Heart (tissue), 3 donors: ENCODE measurements around the gene CSF2.

DNA sequence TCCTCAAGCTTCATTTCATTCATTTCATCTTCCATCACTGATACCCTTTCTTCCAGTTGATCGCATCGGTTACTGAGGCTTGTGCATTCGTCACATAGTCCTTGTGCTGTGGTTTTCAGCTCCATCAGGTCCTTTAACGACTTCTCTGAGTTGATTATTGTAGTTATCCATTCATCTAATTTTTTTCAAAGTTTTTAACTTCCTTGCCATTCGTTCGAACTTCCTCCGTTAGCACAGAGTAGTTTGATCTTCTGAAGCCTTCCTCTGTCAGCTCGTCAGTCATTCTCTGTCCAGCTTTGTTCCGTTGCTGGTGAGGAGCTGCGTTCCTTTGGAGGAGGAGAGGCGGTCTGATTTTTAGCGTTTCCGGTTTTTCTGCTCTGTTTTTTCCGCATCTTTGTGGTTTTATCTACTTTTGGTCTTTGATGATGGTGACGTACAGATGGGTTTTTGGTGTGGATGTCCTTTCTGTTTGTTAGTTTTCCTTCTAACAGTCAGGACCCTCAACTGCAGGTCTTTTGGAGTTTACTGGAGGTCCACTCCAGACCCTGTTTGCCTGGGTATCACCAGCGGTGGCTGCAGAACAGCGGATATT is 72.9 kb downstream of the CDC42SE2 start:
- RAMPAGE, long total RNA, 2 experiments, result no peak in any of the 2 experiments

DNA sequence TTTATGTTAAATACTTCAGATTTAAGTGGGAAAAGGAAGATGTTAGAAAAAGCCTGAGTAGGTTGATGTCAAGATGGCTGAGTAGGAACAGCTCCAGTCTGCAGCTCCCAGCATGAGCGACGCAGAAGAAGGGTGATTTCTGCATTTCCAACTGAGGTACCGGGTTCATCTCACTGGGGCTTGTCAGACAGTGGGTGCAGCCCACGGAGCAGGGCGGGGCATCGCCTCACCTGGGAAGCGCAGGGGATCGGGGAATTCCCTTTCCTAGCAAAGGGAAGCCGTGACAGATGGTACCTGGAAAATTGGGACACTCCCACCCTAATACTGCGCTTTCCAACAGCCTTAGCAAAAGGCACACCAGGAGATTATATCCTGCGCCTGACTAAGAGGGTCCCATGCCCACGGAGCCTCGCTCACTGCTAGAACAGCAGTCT is 80.1 kb downstream of the CDC42SE2 start:
- RAMPAGE, long total RNA, 2 experiments, result no peak in any of the 2 experiments

DNA sequence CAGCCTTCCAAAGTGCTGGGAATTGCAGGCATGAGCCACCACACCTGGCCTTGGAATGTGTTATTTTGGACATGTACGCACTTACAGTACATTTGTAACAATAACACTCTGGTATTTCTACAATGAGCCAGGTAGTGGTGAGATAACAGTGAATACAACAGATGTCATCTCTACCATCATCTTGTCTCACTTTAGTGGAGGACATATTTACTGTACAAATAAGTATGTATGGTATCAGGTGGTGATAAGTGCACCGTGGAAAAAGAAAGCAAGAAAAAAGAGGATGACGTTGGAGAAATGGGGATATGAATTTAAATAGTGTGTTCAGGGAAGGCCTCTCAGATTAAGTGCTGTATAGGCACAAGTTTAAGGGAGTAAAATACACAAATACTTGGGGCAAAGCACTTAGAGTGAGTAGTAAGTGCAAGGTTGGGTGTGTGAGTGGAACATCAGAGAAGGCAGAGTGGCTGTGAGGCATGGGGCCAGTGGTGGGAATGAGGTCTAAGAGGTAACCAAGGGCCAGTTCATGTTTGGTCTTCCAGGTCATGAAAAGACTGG is 100.2 kb downstream of the CDC42SE2 start:
- RAMPAGE, long total RNA, 2 experiments, result no peak in any of the 2 experiments

DNA sequence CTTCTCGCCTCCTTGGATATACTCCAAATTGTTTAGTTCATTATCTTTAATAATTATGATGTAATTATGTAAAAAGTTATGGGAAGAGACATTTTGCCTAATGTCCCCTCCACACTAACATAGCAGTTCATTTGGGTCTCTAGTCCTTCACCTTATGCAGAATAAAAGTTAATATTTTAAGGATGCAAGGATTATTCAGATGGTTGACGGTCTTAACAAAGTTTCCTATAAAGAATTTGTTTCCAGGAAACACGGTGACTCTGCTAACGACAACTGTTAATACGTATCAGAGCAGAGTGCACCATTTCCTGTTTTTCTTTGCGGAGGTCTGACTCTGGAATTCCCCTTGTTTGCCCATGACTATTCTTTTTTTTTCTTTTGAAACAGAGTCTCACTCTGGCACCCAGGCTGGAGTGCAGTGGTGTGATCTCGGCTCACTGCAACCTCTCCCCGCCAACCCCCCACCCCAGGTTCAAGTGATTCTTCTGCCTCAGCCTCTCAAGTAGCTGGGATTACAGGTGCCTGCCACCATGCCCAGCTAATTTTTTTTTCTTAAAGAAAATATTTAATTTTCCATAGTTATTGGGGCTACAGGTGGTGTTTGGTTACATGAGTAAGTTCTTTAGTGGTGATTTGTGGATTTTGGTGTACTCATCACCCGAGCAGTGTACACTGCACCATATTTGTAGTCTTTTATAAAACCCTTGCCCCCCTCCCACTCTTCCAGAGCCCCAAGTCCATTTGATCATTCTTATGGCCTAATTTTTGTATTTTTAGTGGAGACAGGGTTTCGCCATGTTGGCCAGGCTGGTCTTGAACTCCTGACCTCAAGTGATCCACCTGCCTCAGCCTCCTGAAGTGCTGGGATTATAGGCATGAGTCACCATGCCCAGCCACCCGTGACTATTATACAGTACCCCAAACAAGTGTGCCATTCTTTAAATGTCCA is 116.0 kb downstream of the CDC42SE2 start:
- RAMPAGE, long total RNA, 2 experiments, result no peak in any of the 2 experiments

GRCh38 chr5:131417317-131417900 is 153.6 kb downstream of the CDC42SE2 start:
- RAMPAGE, long total RNA, 2 experiments, result no peak in any of the 2 experiments

GRCh38 chr5:131786549-131786924 is 10.3 kb downstream of the FNIP1 start:
- RAMPAGE, long total RNA, 2 experiments, result no peak in any of the 2 experiments

- RAMPAGE, long total RNA, 2 experiments, result no peak in any of the 2 experiments
These were observed at the start of gene CSF2 for GRCh38 chr5:132073497-132073911. TSS of gene CSF2 (plus strand) at chr5:132073789.

DNA sequence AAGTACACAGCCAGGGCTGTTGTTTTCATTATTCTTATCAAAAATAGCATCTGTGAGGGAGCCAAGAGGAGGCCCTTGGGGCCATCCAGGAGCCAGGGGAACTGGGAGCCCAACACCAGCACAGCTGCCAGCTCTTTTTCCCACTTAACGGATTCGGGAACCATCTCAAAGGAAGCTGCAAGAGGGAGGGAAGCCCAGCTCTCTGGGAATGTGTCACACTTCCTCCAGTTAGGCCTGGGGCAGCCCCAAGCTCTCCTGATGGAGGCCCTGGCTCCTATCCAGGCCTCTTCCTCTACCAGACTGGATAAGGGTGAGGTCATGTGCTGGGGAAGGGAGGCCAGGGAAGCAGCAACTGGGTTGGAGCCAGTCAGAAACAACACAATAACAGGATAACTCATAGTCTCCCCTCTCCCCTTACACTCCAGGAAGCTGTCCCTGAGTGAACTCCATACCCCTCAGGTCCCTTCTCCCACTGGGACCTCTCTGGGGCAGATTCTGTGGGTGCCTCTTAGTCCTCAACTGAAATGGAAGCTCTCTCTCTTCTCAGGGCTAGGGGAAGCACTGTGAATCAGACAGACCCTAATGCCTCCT is 12.8 kb downstream of the CSF2 start:
- RAMPAGE, long total RNA, 2 experiments, result no peak in any of the 2 experiments

- RAMPAGE, long total RNA, 2 experiments, result no peak in any of the 2 experiments
These were observed 1.0 kb upstream of the P4HA2 start for GRCh38 chr5:132228494-132229212.

DNA sequence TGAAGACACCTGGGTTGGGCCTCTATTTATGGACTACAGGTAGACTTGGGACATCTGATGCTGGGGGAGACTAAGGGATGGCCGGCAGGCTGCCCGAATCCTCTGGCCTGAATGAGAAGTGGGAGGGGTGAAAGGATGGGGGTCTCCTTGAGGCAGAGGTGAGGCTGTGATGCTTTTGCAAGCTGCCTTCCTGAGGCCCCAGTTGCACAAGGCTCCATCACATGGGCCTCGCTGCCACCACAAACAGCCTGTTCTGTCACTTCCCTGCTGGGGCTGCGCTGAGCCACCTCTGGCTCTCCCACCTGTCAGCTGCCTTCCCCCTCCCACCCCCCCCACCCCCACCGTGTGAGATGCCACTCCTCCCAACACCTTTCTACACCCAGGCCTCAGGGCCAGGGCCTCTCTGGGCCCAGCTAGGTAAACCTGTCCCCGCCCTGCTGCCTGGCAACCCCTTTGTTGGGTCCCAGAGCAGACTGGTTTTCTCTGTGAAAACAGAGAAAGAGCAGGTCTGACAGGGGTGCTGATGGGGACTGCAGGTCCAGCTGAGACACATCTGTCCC is 4.5 kb upstream of the PDLIM4 start:
- RAMPAGE, long total RNA, 2 experiments, result no peak in any of the 2 experiments

- RAMPAGE, long total RNA, 2 experiments, result no peak in any of the 2 experiments
These were observed 1.8 kb downstream of the SLC22A4 start for GRCh38 chr5:132295719-132296619.

DNA sequence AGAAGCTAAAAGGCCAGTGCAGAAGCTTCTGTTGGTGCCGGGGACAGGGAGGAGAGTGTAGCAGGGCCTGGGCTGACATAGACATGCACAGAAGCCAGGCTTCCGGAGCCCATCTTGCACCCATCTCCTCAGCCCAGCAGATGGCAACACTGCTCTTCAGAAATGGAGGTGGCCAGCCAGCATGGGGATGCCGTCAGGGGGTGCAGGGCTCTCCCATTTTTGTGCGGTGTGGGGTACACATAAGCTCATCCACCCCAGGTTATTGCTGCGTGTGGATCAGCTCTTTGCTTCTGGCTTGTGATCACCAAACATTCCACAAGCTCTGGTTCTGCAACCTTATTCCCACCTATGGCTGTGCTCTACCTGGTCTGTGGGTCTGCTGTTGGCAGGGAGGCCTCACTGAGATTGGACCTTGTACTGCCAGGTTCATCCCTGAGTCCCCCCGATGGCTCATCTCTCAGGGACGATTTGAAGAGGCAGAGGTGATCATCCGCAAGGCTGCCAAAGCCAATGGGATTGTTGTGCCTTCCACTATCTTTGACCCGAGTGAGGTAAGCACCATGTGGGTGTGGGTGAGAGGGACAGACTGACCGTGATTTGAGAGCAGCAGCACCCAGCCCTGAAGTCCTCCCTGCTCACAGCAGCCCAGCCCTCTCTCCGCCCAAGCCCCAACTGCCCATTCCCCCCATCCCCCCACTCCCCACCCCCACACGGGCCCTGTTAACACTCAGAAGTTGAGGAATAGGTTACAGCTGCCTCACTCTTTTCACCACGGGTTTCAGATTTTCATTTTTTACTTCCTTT is 17.3 kb downstream of the SLC22A5 start:
- RAMPAGE, long total RNA, 2 experiments, result no peak in any of the 2 experiments

GRCh38 chr5:132410794-132411538 is 41.5 kb downstream of the SLC22A5 start:
- RAMPAGE, long total RNA, 2 experiments, result start-site peak on the plus strand in 1 of 2 experiments, at chr5:132410908-132410975 at its widest, 389 reads per replicate

- RAMPAGE, long total RNA, 2 experiments, result no peak in any of the 2 experiments
These were observed 48.4 kb downstream of the SLC22A5 start for GRCh38 chr5:132417633-132418520.

DNA sequence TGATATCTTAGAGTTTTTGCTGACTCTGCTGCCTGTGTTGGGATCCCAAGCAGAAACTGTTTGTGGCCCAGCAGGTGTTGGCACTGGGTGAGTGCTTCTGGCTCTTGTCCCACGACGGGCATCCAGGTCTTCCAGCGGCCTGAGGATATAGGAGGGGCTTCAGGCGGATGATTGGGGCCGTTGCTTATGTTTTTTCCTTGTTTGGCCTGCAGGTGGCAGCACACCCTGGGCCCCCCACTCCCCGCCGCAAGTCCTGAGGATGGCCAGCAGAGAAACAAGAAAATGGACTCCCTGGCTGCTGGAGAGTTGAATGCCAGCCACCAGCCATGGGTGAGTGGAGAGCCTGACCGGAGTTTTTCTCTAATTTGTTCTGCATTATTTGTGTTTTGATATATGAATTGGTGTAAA is 50.1 kb downstream of the SLC22A5 start:
- RAMPAGE, long total RNA, 2 experiments, result no peak in any of the 2 experiments

DNA sequence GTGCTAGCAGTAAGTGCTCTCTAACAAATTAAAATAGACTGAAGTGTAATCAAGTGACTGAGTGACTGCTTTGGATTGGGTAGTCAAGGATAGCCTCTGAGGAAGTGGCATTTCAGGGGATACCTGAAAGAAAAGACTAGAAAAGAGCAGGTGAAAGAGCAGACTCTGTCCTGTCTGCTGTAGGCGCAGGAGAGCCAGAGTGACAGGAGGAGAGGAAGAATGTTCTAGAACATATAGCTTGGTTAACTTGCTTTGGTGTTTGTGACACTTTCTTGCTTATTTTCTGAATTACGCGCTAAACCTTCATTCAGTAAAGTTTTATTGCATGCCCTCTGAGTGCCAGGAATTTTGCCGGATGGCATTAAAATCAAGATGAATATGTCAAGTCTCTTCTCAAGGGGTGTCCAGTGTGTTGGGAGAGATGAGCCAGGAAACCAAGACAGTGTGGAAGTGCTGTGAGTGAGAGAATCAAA is 59.0 kb downstream of the SLC22A5 start:
- RAMPAGE, long total RNA, 2 experiments, result no peak in any of the 2 experiments

- RAMPAGE, long total RNA, 2 experiments, result no peak in any of the 2 experiments
These were observed 13.4 kb downstream of the IRF1 start for GRCh38 chr5:132476752-132477920.

GRCh38 chr5:132483587-132484108 is 6.9 kb downstream of the IRF1 start:
- RAMPAGE, long total RNA, 2 experiments, result no peak in any of the 2 experiments

DNA sequence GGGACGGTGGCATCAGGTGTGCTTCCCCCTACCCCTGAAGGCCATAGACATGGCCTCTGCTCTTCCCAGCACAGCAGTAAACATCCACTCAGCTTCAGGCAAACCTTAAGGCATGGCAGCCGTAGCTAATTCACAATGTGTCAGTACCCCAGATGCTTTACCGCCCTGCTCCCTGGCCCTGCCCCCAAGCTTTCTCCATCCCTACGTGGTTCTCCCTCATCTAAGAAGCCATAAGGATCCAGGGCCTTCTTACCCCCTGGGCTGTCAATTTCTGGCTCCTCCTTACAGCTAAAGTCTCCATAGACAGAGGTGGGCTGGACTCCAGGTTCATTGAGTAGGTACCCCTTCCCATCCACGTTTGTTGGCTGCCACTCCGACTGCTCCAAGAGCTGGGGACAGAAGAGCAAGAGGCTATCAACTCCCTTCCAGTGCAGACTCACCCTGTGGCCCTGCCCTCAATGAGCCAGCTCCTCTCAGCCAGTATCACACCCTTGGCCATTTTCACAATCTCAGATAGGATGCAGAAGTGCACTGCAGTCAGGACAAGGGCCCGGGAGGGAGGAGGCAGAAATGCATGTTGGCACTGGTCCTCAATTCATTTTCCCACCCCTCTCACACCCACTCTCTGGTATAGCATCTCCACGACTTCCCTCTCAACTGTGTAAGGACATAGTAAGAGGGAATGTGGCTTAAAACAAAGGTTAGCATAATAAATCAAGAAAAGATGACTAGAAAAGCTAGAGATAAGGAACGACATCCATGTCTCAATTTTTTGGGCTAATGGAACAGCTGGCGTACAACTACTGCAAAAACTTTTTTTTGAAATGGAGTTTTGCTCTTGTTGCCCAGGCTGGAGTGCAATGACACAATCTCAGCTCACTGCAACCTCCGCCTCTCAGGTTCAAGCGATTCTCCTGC is 6.2 kb downstream of the IRF1 start:
- RAMPAGE, long total RNA, 2 experiments, result no peak in any of the 2 experiments

DNA sequence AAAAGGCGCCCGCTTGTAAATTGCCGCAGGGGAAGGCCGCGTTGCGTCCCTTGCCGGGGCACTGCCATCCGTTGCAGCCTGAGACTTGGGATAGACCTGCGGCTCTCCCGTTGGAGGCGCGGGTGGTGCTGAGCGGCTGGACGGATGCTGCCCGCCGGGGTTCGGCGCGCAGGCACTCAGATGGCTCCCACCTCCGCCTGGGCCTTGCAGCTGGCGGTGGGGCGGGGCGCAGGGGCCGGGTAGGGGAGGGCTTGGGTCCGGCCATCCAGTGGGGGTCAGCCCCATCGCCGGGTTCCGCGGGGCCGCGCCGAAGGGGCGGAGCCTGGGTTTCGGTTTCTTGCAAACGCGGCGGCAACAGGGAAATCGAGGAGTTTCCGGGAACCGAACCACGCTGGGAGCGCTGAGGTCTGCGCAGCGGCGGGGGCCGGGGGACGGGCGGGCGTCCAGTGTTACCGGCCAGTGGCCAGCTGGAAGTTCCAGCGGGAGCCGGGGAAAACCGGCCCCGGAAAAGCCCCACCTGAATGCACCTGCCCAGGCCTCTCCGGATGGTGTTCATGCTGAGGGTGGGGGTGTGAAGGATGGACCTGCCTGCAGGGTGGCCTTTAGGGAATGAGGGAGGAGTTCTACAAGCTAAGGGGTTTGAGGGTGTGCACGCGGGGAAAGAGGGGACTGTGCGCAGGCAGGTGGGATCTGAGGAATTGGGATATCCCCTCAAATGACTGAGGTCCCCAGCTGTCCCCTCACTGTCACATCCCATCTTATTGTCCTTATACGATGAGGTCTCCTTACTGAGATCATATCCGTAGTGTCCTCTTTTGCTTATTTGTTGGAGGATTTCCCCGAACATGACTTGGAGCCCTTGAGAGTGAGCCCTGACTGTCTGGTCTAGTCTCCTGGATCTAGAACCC is 6.4 kb upstream of the IRF1 start:
- RAMPAGE, long total RNA, 2 experiments, result no peak in any of the 2 experiments